ENCODE data around the gene ATG14.

- RRBS: no CpG with 5 or more reads among the region's 4 CpGs
Observed at GRCh38 chr14:55330211-55330556, 59.0 kb downstream of the FBXO34 start.

GRCh38 chr14:55332388-55333052 is 61.3 kb downstream of the FBXO34 start:
- RRBS: no CpG with 5 or more reads among the region's 6 CpGs

GRCh38 chr14:55351145-55351741 is 60.4 kb downstream of the ATG14 start:
- RRBS: no CpG with 5 or more reads among the region's 14 CpGs

- RRBS: no CpG with 5 or more reads among the region's 5 CpGs
Observed at GRCh38 chr14:55365681-55366151, 45.9 kb downstream of the ATG14 start.

GRCh38 chr14:55411191-55412309 is at the start of gene ATG14:
ATG14 (minus strand) TSS chr14:55411830.
- RRBS: 1% methylated on average over 34 of the region's 59 CpGs

- RRBS: no CpG with 5 or more reads among the region's 6 CpGs
Observed at GRCh38 chr14:55412524-55413222, 1.0 kb upstream of the ATG14 start.

DNA sequence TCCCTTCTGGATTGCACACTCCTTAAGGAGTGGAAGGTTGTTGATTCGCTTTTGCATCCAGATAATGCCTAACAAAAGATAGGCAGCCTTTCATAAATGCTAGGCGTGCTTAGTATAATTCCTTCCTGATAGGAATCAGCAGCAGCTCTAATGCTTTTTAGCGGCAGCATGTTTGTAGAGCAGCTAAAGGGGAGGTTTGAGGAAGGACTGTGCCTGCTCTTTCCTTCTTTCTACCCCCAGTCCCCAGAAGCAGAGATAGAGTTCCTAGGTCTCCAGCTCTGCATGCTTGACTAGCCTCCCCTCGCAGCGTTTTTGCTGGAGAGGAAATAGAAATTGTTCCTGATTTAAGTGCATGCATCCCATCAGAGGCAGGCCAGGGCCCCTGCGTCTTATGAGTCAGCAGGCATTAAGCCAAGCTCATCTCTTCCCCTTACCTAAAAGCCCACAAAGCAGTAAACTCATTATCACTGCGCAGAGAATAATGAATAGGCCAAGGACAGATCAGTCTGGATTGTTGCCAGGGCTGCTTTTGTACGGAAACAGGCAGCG is 14.0 kb upstream of the TBPL2 start:
- RRBS: no CpG with 5 or more reads among the region's 9 CpGs

DNA sequence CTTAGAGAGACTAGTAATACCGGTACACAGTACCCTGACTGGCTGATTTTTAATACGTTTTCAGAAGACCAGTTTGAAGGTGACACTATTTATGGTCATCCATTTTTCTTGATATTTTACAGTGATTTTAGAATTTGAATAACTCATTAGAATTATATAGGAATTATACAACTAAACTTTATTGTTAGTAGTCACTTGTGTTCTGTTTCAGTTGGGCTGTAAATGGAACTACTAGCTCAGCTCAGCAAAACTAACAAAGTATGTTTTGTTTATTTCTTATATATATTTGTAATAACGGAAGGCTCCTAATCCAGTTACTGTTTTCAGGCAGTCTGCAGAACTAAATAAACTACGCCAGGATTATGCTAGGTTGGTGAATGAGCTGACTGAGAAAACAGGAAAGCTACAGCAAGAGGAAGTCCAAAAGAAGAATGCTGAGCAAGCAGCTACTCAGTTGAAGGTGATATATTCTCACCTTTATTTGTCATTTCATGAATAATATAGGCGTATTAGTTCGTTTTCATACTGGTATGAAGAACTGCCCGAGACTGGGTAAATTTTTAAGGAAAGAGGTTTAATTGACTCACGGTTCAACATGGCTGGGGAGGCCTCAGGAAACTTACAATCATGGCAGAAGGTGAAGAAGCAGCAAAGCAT is 54.3 kb downstream of the KTN1 start:
- RRBS: no CpG with 5 or more reads among the region's 8 CpGs

- RRBS: 2% methylated on average over 8 of the region's 41 CpGs
Observed at GRCh38 chr14:56117378-56118209, 617 bp upstream of the PELI2 start.

DNA sequence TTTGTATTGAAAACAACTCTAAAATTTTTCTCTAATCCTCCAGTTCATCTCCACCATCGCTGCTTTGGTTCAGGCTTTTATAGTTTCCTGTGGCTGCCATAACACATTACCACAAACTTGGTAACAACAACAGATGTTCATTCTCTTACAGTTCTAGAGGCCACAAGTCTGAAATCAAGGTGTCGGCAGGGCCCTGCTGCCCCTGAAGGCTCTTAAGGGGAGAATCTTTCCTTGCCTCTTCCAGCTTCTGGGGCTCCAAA is 55.1 kb downstream of the PELI2 start:
- RRBS: no CpG with 5 or more reads among the region's 2 CpGs

DNA sequence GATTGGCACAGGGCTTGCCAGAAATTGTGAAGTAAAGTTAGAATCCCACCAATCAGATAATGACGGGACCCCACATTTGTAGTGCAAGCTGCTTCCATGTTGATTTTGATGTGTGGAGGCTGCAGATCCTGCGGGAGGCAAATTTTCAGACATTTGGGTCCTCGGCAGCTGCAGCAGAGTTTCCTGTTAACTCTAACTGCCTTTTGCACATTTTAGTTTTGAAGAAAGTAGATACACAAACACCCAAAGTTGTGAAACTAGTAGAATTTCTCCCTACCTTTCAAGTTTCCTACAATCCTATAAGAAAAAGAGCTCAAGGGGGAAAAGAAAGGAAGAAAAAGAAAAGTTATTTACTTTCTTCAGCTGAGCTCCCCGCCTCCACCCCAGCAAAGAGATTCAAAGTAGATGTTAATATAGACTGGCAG is 3.8 kb downstream of the OTX2 start:
- RRBS: no CpG with 5 or more reads among the region's 4 CpGs

GRCh38 chr14:58310220-58310743 is 11.9 kb downstream of the ARID4A start:
- RRBS: no CpG with 5 or more reads among the region's 3 CpGs

DNA sequence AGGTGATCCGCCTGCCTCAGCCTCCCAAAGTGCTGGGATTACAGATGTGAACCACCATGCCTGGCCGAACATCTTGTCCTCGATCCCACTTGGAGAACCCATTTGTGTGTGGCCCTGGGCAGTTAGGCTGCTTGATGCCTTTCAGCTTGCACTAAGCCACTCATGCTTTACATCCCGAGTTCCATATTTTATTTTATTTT is 85.7 kb downstream of the DACT1 start:
- RRBS: no CpG with 5 or more reads among the region's 4 CpGs

- RRBS: 0% methylated on average over 2 of the region's 38 CpGs
Observed at GRCh38 chr14:59188048-59188580, 353 bp upstream of the DAAM1 start.

DNA sequence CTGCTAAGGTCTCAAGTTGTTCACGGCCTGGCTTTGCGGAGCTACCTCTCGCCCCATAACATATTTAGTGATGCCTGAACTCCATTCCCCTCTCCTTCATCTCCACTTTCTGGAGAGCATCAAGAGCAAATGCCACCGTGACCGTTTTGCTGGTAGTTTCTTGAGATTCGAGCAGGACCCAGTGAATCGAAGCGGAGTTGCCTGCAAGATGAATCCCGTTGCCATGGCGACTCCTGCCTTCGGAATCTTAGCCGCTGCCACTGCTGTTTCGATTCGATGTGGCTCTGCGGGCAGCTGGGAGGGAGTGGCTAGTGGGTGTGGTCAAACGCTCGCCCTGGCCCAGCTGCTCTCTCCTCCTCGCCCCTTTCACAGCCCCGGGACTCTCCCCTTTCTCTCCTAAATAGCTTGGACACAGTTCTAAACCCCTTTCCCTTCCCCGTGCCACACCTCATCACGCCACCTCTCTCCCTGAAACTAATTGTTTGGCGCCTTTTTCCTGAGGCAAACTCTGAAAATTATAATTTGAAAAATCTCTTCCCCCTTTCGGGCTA is 1.4 kb downstream of the DAAM1 start:
- RRBS: no CpG with 5 or more reads among the region's 23 CpGs

- RRBS: no CpG with 5 or more reads among the region's 5 CpGs
Observed at GRCh38 chr14:59255103-59255646, 66.7 kb downstream of the DAAM1 start.

DNA sequence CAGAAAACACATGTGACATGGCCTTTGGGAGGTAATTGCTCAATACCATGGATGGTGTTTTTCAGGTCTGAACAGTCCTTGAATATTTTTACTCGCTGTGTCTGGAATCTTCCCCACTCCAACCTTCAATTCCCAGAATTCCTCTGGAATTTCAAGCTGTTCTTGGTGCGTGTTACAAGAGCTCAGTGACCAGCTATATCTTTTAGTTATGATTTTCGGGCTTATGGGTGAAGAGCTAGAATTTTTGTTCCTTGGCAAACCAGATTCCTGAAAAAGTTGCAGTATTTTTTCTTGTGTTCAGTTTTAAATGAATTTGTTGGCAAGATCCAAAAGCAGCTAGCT is 85.4 kb downstream of the DAAM1 start:
- RRBS: no CpG with 5 or more reads among the region's 3 CpGs

DNA sequence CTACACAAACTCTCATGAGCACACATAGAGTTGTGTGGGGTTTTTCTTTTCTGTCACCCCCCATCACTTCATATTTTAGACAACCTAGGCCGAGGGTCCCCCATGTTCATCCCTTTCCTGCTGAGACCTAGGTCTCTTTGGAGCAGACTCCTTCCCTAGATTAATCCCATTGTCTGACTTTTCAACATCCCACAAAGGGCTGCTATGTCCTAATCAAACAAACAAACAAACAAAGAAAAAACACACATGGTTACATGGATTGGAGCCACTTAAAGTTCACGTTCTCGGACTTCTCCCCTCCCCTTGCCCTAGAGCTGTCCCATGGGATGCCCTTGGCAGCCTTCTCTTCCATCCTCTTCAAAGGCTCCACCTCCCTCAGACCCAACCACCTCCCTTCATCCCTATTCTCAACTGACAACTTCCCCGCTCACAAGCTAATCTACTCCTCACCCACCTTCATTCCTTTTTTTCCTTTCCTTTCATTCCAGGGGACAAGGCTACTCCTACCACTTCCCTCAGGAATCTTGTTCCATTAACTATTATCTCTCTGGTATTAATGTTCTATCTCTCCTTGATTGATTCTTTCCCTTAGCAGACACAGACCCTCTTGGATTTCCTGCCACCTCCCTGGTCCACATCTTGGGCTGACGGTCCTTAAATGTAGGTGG is 40.5 kb downstream of the GPR135 start:
- RRBS: no CpG with 5 or more reads among the region's 5 CpGs

DNA sequence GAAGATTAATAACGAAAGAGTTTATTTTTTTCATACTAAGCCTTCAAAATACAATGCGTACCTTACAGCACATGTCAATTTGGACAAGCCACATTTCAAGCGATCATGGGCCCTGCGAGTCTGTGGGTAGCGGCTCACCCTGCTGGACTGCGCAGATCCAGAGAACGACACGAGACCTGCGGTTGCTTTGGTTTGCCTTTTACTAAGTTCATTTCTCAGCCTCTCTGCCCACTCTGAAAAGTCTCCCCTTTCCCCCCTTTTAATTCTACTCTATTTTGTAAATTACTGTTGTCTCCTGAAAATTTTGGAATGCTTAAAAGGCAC is 48.5 kb upstream of the RTN1 start:
- RRBS: no CpG with 5 or more reads among the region's 9 CpGs

All from hTERT-HM (cell line).